Endodermal cell (in vitro differentiated cells): ENCODE measurements around the gene ADAT3.

DNA sequence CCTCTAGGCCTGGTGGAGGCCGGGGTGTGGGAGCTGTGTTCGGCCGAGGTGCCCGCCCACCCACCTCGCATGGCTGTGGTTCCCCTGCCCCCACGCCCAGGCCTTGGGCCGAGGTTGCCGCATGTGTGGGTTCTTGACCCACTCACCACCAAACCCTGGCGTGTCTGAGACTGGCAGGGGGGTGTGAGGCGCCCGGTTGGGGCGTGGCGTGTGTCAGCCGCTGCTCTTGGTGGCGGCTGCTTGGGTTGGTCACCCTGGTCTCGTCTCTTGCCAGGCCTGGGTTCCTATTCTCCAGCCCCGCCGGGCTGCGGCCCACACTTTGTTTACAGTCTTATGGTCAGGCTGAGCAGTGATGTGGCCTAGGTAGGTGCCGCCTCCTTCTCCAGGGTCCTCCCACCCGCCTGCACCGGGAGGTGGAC is 4.7 kb upstream of the RPS15 start:
- PRO-cap: no peak

GRCh38 chr19:1469357-1469799 is 9.6 kb downstream of the C19orf25 start:
- PRO-cap: no peak

DNA sequence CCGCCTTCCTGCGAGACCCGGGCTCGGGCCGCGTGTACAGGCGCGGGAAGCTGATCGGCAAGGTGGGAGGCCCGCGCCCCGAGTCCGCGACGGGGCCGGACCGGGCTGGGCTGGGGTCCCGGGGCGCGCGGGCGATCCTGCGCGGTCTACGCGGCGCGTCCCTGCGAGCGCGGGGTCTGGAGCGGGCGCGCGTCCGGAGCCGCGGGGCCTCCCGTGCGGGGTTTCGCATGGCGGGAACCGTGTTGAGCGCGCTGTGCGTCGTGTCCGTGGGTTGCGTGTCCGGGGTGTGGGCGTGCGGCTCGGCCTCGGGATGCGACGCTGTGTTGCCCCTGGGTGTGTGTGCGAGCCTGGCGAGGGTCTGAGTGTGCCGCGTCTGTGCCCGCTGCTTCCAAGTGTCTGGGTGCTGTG is 312 bp downstream of the PLK5 start:
- PRO-cap: no peak

- PRO-cap: no peak
These were observed 9.3 kb upstream of the MEX3D start for GRCh38 chr19:1577375-1577949.

- PRO-cap: bidirectional peak, plus-strand start at chr19:1591774, minus-strand start at chr19:1591617
These were observed 1.2 kb downstream of the MBD3 start for GRCh38 chr19:1591304-1592091.

DNA sequence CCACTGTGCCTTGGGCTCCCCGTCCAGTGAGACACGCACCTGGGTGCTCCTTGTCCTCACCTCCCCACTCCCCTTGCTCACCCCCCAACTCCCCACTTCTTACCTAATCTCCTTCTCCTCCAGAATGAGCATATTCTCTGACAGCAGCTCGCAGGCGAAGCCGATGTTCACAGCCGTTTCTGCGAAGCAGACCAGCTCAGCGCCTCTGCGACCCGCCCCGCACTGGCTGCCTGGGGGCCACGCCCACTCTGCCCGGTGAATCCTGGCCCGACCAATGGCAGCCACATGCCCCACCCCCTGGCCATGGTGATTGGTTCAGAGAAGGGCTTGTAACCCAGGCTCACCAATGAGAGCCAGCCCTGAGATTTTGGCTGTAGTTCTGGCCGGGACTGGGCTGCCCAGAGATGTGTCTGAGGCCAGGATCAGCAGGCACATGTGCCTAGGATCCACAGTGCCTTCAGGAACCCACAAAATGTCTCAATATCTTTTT is 21.4 kb downstream of the ATP8B3 start:
- PRO-cap: no peak

- PRO-cap: bidirectional peak, plus-strand start at chr19:1904720, minus-strand start at chr19:1904622
These were observed 716 bp upstream of the ADAT3 start for GRCh38 chr19:1904349-1905016.

GRCh38 chr19:1905017-1906043 is at the start of gene ADAT3:
ADAT3 (plus strand) TSS chr19:1905399.
- PRO-cap: bidirectional peak, plus-strand start at chr19:1905479, minus-strand start at chr19:1905189; bidirectional peak, plus-strand start at chr19:1905866, minus-strand start at chr19:1905719

- PRO-cap: no peak
These were observed 13.4 kb downstream of the CSNK1G2 start for GRCh38 chr19:1954163-1954896.

GRCh38 chr19:1956879-1957358 is 15.9 kb downstream of the CSNK1G2 start:
- PRO-cap: no peak

DNA sequence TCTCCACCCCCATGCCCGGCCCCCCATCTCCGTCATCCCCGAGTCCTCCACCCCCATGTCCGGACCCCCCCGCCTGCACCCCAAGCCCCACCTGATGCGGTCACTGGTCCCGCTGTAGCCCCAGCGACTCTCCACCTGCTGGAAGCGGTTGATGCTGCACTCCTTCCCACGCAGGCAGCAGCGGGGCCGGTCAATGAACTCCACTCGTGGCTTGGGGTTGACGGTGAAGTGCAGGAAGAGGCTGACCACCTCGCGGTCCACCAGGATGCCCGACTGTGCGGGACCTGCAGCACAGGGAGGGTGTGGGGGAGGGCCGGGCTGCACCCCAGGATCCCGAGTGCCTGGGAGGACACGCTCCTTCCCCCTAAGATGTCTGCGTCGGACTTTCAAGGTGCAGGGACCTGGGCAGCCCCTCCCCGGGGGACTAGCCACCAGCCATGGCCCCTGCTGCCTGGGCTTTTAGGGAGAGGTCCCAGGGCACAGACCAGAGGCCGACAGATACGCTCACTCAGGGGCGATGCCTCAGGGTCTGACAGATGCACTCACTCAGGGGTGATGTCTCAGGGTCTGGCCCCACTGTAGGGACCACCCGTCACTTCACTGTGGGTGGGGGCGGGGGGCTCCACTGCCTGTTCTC is 28.0 kb downstream of the BTBD2 start:
- PRO-cap: no peak

- PRO-cap: no peak
These were observed 22.6 kb downstream of the BTBD2 start for GRCh38 chr19:1992808-1993389.

GRCh38 chr19:2037984-2039147 is 12.7 kb downstream of the MKNK2 start:
- PRO-cap: no peak

DNA sequence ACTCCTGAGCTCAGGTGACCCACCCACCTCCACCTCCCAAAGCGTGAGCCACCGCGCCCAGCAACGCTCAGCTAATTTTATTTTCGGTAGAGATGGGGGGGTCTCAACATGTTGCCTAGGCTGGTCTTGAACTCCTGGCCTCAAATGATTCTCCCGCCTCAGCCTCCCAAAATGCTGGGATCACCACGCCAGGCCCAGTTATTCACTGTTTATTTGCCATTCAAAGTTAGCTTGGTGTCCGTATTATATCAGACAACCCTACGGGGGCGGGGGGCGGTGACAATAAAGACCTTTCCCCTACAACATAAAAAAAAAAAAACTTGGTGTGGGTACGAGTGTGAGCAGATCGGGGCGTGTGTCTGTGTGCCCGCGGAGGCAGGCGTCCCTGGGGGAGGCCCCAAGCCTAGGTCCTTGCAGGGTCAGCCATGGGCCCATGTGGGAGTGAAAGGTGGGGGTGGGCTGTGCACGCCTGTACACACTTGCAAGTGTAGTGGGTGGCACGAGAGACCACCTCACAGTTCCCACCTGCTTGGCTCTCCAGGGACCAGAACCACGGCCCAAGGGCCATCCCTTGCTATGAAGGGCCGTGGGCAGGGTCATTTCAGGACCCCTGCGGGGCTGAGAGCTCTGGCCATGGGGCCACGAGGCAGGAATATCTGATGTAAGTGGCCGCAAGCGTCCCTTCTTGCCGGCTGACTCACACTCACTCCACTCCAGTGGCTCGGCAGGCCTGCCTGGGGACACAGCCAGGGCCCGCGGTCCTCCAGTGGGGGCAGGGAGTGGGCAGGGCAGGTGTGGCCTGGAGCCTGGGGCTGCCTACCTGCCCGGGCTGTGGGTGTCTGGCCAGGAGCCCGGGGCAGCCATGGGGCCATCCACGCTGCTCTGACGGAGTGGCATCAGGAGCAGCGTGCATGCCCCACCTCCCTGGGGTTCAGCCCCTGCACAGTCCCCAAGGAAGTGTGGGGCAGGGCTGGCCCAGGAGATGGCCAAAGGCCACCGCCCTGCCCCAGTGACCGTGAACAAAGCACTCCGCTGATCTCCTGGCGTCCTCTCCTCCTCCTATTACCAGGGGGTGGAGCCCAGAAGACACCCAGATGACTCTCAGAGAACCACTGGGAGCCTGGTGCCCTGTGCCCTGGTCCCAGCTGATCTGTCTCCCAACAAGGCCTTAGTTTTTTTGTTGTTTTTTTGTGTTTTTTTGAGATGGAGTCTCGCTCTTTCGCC is 8.4 kb upstream of the MKNK2 start:
- PRO-cap: no peak

DNA sequence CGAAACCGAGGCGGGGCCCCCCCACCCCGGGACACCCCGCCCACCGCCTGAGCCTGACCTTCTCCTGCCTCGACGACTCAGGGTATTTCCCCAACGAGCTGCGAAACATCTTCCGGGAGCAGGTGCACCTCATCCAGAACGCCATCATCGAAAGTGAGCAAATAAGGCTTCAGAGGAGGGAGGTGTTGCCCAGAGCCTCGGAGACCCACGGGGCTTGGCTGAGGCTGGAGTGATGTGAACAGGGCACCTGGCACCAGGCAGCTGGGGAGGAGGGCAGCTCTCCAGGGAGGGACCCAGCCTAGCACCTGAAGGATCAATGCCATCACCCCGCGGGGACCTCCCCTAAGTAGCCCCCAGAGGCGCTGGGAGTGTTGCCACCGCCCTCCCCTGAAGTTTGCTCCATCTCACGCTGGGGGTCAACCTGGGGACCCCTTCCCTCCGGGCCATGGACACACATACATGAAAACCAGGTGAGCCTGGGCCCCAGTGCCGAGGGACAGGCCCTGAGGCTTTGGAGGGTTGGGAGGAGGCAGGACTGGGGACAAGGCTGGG is 704 bp downstream of the IZUMO4 start:
- PRO-cap: no peak

GRCh38 chr19:2110492-2111136 is 13.9 kb downstream of the IZUMO4 start:
- PRO-cap: no peak

DNA sequence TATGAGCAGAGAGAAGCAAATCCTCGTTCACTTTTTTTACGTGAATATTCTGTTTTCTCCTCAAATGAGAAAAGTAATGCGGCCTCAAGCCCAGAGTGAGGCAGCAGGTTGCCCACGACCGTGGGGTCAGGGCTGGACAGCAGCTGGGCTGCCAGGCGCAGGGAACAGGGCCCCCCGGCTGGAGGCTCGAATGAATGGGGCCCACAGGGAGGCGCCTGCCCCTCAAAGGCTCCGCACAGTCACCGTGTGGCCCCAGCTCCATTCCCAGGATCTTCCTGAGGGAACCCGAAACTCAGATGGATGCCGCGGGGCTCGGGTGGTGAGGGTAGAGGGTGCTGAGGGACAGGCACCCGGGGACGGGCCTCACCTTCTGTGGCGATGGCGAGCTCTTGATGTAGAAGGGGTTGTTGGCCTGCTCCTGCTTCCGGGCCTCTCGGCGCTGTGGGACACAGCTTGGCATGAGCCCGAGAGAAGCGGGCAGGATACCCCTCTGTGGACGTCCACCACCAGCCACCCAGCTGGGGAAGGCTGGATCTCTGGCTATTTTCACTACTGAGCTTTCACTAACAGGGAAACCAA is 19.2 kb downstream of the IZUMO4 start:
- PRO-cap: no peak

GRCh38 chr19:2173666-2174115 is 10.0 kb downstream of the DOT1L start:
- PRO-cap: no peak

DNA sequence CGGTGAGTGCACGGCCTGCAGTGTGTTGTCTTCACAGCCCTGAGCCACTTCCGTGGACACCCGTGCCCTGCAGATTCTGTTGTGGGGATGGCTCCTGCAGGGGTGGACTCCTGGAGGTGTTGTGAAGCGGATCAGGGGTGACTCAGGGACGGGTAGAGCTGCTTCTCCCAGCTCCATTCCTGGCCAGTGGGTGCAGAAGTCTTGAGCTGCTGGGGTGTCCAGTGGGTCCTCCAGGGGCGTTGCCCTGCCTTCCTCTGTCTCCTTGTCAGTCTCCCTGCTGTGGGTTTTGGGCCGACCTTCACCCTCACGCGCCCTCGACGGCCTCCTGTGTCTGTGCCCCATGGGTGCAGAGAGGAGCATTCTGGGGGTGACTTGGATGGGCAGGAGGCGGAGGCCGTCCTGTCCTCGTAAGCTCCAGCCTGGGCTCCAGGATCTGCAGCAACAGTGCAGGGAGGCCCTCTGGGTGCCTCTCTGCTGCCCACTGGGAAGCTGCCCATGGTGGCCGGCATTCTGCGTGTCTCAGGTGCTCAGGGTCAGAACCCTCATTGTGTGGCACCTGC is 17.1 kb downstream of the DOT1L start:
- PRO-cap: no peak

DNA sequence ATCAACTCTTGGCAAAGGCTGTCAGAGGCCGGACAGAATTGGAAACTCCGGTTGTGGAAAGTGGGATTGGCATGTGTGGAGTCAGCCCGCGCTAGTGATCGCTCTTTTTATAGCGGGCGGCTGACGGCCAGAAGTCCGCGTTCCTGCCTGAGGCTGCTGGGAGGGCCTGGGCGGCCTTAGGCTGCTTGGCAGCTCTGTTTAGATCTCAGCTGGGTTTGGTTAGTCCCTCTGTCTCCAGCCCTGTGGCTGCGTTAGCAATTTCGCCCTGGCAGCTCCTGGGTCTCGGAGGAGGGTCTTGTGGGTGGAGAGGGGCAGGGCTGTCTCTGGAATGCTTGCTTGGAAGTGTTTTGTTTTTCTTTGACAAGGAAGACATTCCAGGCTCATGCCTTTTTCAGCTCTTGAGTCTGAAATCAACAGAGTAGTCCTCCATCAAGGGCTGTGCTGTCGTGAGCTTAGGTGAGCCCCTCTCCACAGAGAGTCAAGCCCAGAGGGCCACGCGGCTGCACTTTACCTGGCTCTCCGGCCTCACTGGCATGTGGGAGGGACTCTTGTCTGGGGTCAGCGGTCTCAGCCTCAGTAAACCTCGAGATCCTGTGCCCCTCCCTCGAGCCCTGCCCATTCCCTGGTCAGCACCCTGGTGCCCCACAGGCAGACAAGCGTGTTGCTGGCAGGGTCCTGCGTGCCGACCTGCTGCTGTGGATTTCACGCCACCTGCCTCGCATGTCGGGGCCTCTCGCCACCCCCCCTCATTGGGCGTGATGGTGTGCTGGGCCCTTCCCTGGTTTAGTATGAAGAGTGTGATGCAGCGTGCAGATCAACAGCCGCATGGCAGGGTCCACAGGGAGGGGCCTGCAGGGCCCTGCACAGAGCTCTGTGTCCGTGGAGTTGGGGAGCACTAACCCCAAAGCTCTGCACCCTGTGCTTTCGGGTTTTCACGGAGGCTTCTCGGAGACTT is 22.6 kb downstream of the DOT1L start:
- PRO-cap: no peak